Urinary bladder (tissue), 3 donors: Measurements from ENCODE around the genes ANO4 and ASCL1.

GRCh38 chr12:100794308-100795172, at the start of gene ANO4:
ANO4 (plus strand) TSS chr12:100794776.
- PRO-cap, result no peak
- RAMPAGE, long total RNA, result no peak

GRCh38 chr12:101690804-101691082, 6.7 kb upstream of the CHPT1 start:
- PRO-cap, result no peak
- RAMPAGE, long total RNA, result no peak

GRCh38 chr12:101708962-101709834, 11.8 kb downstream of the CHPT1 start:
- PRO-cap, result no peak
- RAMPAGE, long total RNA, result no peak

GRCh38 chr12:101772332-101772977, 33.2 kb upstream of the SYCP3 start:
- PRO-cap, result no peak
- RAMPAGE, long total RNA, result no peak

DNA sequence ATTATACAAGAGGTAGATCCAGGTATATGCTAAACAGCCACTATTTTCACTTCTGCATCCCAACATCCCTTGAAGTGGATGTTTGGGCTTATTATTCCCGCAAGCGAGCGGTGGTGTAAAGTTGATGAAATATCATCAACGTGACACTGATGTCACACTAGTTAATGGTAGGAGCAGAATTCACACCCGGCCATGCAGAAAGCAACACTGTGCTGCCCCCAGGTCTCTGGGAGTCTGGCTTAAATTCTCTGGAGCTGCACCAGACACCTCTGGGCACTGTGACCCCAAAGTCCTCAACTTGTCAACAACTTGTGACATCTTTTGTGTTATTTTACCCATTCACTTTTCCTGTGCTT, 858 bp downstream of the DRAM1 start:
- PRO-cap, result unidirectional peak, plus-strand start at position 176 of the sequence
- RAMPAGE, long total RNA, result no peak

GRCh38 chr12:102107831-102108363, 12.0 kb downstream of the NUP37 start:
- PRO-cap, result no peak
- RAMPAGE, long total RNA, result no peak

DNA sequence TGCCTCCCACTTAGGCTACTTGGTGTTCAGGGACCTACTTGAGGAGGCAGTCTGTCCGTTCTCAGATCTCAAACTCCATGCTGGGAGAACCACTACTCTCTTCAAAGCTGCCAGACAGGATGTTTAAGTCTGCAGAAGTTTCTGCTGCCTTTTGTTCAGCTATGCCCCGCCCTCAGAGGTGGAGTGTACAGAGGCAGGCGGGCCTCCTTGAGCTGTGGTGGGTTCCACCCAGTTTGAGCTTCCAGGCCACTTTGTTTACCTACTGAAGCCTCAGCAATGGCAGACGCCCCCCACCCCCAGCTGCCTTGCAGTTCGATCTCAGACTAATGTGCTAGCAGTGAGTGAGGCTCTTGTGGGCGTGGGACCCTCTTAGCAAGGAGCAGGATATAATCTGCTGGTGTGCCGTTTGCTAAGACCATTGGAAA, 22.9 kb downstream of the PARPBP start:
- PRO-cap, result no peak
- RAMPAGE, long total RNA, result no peak

- PRO-cap, result no peak
- RAMPAGE, long total RNA, result no peak
Measured at GRCh38 chr12:102911087-102911236, 6.1 kb downstream of the PAH start.

GRCh38 chr12:102957163-102958069, at the start of gene ASCL1:
ASCL1 (plus strand) TSS chr12:102957674.
- PRO-cap, result no peak
- RAMPAGE, long total RNA, result no peak

- PRO-cap, result unidirectional peak, minus-strand start at chr12:103645267
- RAMPAGE, long total RNA, result no peak
Measured at GRCh38 chr12:103645126-103645711, 58.1 kb downstream of the STAB2 start.

GRCh38 chr12:103676966-103677782, 90.1 kb downstream of the STAB2 start:
- PRO-cap, result no peak
- RAMPAGE, long total RNA, result no peak

GRCh38 chr12:103799627-103800298, 41.3 kb downstream of the NT5DC3 start:
- PRO-cap, result no peak
- RAMPAGE, long total RNA, result no peak

- PRO-cap, result no peak
- RAMPAGE, long total RNA, result no peak
Measured at GRCh38 chr12:103806644-103807627, 34.1 kb downstream of the NT5DC3 start.

DNA sequence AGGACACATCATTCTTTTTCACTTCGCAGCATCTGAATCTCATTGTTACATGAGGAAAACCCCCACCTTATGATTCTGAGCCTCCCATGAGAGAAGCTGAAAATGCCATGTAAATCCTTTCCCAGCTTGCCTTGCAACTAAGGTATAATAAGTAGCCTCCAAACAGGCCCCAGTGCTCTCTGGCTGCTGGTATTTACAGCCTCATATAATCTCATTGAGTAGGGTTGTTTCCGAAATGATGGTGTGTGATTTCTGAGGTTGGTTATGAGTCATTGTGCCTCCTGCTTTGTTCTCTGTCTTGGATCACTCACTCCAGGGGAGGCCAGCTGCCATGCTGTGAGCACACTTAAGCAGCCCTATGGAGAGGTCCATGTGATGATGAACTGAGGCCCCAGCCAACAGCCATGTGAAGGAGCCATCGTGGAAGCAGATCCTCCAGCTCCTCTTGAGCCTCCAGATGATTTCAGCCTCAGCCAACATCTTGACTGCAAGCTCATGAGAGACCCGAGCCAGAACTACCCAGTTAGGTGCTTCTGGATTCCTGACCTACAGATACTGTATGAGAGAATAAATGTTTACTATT, 4.9 kb upstream of the HSP90B1 start:
- PRO-cap, result no peak
- RAMPAGE, long total RNA, result no peak

- PRO-cap, result bidirectional peak, plus-strand start at chr12:103929418, minus-strand start at chr12:103929439; bidirectional peak, plus-strand start at chr12:103929533, minus-strand start at chr12:103929478; unidirectional peak, minus-strand start at chr12:103929712
- RAMPAGE, long total RNA, result no peak
Measured at GRCh38 chr12:103929066-103929806, 974 bp upstream of the HSP90B1 start.

- PRO-cap, result no peak
- RAMPAGE, long total RNA, result no peak
Measured at GRCh38 chr12:103933443-103933765, 3.2 kb downstream of the HSP90B1 start.

- PRO-cap, result no peak
- RAMPAGE, long total RNA, result no peak
Measured at GRCh38 chr12:103933766-103934511, 3.7 kb downstream of the HSP90B1 start.

- PRO-cap, result no peak
- RAMPAGE, long total RNA, result no peak
Measured at GRCh38 chr12:103941354-103942017, 11.3 kb downstream of the HSP90B1 start.

DNA sequence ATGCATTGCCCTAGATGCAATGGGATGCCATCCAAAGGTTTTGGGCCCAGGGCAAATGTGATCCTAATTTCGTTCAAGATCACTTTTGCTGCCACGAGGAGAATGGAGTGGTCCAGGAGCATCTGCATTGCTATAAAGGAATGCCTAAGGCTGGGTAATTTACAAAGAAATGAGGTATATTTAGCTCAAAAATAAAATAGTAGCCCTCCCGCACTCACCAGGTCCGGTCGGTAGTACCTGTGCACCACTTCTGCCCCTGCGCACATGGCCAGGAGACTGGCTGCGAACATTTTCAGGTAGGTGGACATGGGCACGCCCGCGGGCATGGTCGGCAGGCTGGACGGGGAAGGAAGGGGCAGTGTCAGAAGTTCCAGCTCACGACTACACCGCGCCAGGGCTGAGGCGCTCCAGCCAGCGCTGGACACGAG, 588 bp downstream of the UQCC6 start:
- PRO-cap, result no peak
- RAMPAGE, long total RNA, result no peak

- PRO-cap, result no peak
- RAMPAGE, long total RNA, result no peak
Measured at GRCh38 chr12:104114542-104115311, 23.3 kb downstream of the NFYB start.